CD14-positive monocyte (primary cell): ENCODE data around the genes DVL1, ATAD3C and CALML6.

DNA sequence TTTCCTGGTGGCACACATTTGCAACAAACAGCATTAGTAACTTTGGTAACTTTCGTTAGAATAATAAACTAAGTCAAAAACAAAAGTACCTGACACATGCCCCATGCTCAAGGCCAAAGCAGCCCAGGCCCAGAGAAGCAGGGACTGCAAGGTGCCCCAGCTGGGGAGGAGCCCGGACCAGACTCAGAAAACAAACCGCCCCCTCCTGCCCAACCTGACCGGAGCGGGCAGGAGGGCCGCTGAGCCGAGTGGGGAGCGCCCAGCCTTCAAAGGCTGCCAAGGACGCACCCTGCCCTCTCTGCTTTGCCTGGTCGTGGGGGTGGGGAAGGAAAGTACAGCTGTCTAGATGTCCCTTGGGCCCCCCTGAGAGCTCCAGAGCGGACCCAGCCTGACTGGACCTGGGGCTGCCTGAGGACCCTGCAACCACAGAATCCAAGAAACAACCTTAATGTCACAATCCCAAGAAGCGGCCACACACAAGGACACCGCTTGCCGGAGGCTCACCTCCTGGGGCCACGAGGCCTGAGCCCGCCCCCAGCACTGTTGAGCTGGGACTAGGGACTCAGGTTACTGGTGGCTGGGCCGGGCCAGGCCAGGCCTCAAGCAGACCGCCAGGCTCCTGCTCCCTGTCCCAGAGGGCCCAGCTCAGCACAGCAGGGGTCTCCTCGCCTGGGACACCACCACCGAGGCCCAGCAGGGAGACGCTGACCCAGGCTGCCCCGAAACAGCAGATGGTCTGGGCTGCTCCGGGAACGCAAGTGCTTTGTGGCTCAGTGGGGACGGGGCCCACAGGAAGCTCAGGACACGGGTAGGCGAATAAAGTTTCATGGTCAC is 1.5 kb downstream of the DVL1 start:
- CAGE, long polyA plus RNA = no peak

GRCh38 chr1:1348777-1349521 is at the start of gene DVL1:
Gene DVL1 (minus strand): TSS chr1:1349418.
- CAGE, long polyA plus RNA = no peak

DNA sequence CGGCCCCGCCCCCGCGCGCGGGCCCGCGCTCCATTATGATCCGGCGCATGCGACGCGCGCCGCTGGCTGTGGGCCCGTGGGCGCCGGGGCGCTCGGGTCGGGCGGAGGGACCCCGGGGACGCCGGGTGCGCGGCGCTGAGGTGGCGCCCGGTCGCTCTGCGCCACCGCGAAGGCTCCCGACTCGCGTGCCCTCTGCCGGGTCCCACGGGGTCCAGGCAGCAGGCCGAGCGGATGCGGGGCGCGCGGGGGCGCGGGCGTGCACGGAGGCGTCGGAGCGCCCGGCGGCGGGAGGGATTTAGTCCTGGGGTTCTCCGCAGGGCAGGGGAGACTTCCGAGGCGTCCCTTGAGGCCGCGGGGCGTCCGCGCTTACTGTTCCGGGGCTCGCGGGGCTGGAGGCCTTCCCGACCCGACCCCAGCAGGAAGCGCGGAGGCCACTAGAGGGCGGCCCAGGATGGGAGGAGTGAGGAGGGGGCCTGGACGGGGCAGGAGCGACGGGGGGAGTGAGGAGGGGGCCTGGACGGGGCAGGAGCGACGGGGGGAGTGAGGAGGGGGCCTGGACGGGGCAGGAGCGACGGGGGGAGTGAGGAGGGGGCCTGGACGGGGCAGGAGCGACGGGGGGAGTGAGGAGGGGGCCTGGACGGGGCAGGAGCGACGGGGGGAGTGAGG is 437 bp upstream of the DVL1 start:
- CAGE, long polyA plus RNA = no peak

- CAGE, long polyA plus RNA = no peak
Observed at GRCh38 chr1:1351882-1352657, 2.9 kb upstream of the DVL1 start.

DNA sequence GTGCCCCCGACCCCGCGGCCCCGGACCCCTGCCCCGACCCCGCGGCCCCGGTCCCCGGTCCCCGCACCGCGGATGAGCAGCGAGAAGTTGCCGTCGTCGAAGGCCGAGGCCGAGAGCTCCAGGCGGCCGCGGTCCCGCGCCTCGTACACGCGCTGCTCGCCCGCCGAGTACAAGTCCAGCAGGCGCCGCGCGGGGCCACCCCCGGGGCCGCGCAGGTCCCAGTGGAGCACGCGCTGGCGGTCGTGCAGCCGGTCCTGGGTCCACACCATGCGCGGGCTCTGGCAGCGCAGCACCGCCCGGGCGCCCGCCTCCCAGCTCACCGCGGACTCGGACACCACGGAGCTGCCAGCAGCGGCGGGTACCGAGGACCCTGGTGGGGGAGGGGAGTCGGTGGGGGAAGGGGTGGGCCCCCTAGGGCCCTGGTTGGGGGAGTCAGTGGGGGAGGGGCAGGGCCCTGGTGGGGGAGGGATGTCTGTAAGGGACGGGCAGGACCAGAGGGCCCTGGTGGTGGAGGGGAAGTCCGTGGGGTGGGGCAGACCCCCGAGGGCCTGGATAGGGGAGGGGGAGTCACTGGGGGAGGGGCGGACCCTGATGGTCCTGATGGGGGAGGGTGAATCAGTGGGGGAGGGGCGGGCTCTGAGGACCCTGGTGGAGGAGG is 2.8 kb downstream of the MXRA8 start:
- CAGE, long polyA plus RNA = no peak

DNA sequence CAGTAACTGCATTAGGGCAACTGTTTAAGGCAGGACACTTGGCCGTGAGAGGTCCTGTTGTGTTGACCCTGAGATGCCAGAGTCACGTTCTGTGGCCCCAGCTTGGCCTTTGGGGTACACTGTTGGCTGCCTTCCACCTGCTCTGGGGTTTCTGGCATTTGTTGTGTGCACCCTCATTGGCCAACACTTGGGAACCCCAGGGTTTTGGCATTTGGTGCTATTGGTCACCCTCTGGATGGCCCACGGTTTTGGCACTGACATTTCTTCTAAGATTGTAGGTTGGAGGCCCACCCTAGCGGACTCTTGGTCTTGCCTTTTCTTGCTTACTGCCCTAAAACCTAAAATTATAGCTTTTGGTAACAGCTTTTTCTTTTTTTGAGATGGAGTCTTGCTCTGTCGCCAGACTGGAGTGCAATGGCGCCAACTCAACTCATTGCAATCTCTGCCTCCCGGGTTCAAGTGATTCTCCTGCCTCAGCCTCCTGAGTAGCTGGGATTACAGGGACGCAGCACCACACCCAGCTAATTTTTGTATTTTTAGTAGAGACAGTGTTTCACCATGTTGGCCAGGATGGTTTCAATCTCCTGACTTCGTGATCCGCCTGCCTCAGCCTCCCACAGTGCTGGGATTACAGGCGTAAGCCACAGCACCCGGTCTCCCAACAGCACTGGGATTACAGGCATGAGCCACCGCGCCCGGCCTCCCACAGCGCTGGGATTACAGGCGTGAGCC is 9.9 kb upstream of the AURKAIP1 start:
- CAGE, long polyA plus RNA = no peak

DNA sequence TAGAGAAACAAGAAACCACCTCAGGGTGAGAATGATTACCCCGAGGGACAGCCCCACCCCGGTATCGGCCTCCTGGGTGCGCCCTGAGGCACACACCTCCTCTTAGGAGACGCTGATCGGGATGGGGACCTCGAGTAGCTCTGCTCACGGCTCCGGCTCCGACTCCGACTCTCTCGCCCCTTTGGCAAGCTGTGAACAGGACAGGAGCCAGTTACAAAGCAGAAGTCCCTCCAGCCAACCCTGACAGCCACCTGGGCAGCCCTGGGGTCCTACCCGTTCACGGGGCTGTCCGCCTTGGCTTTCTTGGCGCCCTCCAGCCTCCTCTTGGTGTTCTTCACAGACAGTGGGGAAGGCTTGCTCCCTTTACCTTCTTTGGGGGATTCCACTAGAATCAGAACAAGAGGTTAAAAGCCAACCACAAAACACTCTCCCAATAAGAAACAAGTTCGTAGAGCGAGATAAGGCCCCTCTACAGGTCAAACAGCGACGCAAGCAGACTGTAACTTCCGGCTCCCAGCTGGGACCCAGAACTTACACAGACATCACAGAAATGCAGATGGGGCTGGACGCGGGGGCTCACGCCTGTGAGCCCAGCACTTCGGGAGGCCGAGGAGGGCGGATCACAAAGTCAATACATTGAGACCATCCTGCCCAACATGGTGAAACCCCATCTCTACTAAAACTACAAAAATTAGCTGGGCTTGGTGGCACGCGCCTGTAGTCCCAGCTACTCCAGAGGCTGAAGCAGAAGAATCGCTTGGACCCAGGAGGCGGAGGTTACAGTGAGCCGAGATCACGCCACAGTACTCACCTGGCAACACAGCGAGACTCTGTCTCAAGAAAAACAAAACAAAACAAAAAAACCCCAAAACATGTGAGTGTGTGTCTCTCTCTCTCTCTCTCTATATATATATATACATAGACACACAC is 11.2 kb downstream of the CCNL2 start:
- CAGE, long polyA plus RNA = no peak

DNA sequence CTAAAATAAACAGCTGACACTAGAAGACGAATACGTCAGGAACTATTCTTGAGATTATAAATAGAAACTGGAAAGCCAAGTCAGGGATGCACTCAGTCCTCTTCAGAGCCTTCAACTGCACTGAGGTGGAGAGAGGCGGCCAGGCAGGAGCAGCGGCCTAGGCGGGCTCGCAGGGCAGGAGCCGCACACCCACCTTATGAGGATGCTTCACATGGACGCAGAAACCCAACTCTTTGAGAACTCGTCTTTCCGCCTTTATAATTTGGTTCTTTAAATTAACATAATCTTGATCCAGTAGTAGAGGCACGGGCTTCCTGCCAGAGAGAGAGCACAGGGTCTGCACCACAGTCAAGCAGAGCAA is 4.0 kb downstream of the CCNL2 start:
- CAGE, long polyA plus RNA = no peak

DNA sequence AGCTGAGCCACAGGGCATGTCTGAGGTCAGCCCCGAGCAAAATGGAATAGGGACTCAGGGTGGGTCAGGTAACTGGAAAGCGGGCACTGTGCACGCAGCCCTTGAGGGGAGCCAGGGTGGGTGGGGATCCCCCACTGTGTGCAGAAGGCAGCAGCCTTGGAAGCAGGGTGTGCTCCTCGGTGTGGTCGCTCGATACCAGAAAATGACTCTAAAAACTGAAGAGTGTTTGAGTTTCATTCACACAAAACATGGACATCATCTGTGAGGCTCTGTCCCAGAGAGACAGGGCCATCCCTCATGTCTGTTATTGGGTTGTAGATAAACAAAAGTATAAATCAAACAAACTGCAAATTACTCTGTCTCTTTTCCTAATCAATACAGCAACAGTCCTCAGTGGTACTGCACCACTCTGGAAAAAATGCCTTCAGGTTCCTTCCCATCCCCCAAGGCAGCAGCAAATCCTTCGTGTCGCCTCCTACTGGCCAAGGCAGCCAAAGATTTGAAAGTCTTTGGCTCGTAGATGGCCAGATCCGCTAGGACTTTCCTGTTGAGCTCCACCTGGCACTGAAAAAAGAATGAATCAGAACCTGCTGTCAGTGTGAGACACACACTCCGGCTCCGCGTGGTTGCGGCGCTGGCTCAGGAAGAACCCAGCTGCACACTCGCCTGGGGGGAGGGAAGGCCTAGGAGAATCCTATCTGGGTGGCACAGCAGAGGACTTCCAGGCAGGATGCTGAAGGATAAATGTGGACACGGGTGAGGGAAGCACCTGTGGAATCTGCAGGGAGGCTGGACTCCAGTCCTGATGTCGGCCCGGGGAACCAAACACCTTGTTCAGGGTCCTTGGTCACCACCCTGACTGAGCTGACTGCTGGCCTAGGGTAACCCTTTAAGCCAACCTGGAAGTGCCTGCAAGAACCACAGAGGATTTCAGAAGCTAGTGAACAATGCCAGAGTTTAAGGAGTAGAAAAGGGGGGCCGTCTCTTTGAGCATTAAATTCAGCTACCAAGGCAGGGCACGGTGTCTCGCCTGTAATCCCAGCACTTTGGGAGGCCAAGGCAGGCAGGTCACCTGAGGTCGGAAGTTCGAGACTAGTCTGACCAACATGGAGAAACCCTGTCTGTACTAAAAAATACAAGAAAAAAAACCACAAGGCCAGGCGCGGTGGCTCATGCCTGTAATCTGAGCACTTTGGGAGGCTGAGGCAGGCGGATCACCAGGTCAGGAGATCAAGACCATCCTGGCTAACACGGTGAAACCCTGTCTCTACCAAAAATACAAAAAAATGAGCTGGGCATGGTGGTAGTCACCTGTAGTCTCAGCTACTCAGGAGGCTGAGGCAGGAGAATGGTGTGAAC is 3.0 kb upstream of the CCNL2 start:
- CAGE, long polyA plus RNA = start-site peak on the plus strand centred at position 319 of the sequence, 78 bp wide, 25 and 37 reads in 2 replicates

GRCh38 chr1:1433754-1434220 is 1.7 kb upstream of the VWA1 start:
- CAGE, long polyA plus RNA = no peak

DNA sequence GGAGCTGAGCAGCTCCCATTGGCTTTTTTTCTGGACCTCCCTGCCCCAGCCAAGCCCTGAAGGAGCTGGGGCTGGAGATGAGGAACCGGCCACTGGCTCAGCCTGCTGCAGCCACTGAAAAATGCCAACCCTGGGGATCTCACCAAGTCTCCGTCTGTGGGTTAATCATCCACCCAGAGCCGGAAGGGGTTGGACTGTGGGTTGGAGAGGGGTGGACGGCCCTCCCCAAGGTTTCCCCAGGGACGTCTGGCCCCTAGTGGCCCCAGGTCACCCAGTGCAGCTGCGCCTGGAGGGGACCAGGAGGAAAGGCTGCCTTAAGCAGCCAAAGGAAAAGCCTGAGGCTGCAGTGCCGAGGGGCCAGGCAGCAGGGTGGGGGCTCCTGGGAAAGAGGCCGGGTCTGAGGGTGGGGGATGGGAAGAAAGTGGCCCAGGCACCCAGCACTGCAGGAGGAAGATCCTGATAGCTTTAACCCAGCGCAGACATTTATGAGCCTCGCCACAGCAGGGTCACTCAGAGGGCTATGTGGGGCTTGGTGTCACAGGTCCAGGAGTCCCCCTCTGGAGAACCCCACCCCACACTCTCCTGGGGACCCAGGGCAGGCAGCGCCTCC is 2.6 kb downstream of the VWA1 start:
- CAGE, long polyA plus RNA = no peak

- CAGE, long polyA plus RNA = no peak
Observed at GRCh38 chr1:1442017-1442677, 6.7 kb downstream of the VWA1 start.

- CAGE, long polyA plus RNA = no peak
Observed at GRCh38 chr1:1449339-1449793, at the start of gene ATAD3C. Gene ATAD3C (plus strand): TSS chr1:1449689.

DNA sequence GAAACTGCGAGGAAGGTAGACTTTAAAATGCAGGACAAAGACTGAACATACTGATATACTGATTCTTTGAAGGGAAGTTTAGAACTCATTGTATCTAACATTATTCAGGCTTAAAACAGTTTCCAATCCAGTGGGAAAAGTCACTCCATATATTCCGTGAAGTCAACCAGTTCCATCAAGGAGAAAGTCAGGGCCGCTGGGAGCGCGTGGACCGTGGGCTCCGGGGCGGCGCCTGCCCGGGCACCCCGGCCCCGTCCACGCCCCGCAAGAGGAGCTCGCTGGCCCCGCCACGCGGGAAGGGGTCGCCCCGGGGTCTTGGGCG is 696 bp upstream of the ATAD3A start:
- CAGE, long polyA plus RNA = no peak

DNA sequence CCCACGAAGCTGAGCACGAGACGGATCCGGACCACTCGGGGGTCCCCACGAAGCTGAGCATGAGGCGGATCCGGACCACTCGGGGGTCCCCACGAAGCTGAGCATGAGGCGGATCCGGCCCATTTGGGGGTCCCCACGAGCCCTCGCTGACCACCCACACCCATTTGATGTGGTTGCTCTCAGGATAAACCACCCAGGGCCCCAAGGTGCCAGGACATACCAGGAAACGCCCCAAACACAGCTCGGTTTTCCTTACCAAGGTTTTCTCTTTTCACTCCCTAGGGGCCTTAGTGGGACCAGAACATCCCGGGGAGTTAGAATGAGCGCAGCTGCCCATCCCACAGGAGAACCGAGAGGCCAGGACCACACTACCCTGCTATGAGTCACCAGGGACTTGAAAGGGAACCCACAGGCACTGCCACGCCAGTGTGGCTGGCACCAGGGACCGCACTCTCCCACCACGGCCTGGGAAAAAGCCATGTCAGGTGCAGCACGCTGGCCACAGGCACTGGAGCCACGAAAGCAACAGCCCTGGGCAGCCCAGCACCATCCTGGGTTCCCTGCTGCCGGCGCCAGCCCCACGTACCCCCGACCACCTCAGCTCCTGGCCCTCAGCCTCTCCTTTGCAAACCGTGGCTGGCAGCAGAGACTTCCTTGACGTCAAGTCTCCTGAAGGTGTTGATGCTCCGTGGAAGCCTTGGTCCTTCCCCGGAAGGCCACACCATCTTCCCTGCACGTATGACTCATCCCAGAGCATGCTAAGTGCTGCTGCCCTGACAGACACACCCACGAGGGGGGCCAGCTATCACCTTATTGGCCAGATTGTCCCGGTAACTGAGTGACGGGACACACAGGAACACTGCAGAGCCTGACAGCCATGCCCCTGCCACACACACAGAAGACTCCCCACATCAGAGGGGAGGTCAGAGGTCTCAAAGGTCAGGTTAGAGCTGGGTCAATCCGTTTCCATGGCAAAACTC is 14.1 kb upstream of the TMEM240 start:
- CAGE, long polyA plus RNA = no peak

- CAGE, long polyA plus RNA = no peak
Observed at GRCh38 chr1:1753456-1754480, 24.5 kb downstream of the NADK start.

- CAGE, long polyA plus RNA = no peak
Observed at GRCh38 chr1:1840379-1840987, 50.4 kb downstream of the GNB1 start.

DNA sequence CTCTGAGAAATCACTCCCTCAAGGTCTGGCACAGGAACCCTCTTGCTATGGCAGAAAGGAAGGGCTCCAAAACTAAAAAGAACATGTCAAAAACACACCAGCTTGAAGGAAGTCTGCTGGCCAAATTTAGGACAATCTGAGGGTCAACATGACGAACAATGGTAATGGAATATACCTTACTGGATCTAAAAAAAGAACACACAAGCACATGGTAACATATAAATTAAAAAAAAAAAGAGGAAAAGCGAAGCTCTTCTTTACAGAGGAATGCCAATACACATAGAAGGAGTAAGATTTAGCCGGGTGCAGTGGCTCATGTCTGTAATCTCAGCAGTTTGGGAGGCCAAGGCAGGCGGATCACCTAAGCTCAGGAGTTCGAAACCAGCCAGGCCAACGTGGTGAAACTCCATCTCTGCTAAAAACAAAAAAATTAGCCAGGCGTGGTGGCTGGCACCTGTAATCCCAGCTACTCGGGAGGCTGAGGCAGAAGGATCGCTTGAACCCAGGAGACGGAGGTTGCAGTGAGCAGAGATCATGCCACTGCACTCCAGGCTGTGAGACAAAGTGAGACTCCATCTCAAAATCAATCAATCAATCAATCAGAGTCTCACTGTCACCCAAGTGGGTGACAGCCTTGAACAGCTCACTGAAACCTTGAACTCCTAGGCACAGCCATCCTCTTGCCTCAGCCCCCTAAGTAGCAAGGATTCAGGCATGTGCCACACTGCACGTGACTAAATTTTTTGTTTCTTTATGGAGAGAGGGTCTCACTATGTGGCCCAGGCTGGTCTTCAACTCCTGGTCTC is 44.7 kb downstream of the GNB1 start:
- CAGE, long polyA plus RNA = no peak

DNA sequence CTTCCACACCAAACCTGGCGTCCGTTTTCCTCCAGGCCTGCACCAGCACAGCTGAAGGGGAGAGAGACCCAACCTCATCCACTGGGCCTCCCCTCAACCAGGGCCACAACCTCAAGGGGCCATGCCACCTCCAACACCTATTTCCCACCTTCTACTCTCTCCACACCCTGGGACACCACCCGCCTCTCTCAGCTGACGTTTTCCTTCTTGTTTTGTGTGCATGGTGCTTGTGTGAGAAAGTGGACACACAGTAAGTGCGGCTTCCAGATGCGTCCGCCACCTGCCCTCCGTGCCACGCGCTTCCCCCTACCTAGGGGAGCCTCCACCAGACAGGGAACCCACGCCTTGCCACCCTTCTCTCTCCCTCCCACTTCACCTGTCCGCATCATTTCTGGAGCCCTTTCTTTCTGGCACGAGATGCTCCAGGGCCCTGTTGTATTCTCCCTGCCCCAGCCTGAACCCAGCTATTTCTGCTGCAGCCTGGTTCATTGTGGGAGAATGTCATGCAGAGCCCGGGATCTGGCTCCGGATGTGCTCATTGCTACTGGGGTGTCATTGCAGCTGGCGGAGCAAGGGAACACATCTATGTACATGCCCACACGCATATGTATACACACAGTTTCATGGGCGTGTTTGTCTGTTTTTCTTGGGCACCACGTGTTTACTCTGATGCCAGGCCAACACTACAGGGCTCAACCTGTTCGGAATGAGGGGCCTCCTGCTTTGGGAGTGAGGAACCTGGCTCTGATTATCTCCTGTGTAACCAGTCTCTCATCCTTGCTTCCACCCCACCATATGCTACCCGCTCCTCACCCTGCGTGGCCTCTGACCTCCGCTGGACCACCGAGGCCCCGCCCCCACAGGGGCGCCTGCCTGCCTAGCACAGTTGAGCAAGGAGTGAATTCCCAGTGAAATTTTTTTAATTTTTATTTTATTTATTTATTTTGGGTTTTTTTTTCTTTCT is 1.5 kb upstream of the GNB1 start:
- CAGE, long polyA plus RNA = no peak

- CAGE, long polyA plus RNA = no peak
Observed at GRCh38 chr1:1914806-1915510, at the start of gene CALML6. Gene CALML6 (plus strand): TSS chr1:1915260.